Right cardiac atrium (tissue), 1 donor: ENCODE measurements around a stretch of chr13.

- PRO-cap, result bidirectional peak, plus-strand start at chr13:80339998, minus-strand start at chr13:80339967
Observed at GRCh38 chr13:80339826-80340501, 962 bp downstream of the SPRY2 start.

GRCh38 chr13:80341225-80342138 lies 556 bp upstream of the SPRY2 start:
- PRO-cap, result bidirectional peak, plus-strand start at chr13:80341478, minus-strand start at chr13:80341308

DNA sequence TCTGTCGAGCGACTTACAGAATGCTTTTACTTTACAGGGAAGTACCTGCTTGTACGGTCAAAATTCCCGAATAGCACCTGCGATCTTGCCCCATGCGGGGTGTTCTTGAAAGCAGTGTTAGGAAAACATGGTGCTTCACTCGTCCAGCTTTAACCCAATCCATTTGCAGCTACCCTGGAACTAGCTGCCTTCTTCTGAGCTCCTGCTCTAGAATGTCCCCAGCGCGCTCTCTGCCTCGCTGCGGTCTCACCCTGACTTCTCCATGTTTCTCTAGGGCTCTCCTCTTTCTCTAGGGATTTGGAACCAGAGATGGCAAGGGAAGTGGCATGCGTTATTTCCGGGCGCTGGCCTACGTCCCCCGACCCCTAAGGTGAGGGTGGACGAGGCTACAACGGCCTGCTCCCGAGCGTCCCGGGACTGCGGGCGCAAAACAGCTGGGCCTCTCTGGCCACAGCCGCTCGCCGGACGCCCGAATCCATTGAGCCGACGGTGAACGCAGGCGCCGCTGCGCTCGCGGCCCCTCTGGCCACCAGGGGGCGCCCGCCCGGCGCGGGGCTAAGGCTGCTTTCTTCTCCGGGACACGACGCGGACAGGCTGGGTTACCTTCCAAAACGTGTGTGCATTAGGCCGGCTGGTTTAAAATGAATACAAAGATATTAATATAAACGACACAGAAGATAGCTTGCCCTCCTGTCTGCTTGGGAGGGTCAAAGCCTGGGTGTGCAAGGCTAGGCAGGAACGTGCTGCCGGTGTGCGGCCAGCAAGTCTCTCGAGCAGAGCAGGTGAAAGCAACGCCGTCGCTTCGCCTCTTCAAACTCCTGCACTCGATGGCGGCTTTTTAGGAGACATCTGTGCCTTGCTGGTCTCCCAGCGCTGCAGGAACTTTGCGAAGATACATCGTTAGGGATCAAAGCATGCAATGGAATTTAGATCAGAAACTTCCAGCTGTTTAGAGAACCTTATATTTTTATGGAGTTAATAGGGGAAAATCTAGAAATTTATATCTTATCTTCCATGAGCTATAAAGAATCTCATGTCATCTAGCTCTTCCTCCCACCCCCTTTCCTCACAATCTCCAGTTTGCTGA lies 1.9 kb upstream of the SPRY2 start:
- PRO-cap, result bidirectional peak, plus-strand start at position 558 of the sequence, minus-strand start at position 480 of the sequence

GRCh38 chr13:80458516-80459047 lies 117.7 kb upstream of the SPRY2 start:
- PRO-cap, result no peak

DNA sequence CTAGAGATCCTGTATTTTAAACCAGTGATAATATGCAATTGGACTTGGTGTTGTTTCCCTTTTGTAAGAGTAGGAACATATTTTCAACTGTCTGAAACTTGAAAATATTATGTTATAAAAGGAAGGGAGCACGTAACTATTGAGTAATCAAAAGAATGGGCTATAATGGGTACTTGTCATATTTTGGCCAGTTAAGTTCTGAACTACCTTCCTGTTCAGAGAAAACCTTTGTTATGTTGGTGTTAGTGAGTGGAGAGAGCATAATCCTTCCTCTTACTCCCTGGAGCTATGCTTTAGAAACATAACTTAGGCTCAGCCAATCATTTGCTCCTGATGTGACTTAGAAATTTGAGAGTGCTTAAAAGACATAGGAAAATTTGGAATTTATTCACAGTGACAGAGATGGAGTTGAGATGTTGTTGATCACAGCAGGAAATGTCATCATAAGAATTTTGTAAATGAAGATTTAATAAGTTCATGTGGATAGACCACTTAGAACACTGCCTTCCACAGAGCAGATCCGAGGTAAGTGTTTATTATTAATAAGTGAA lies 482.6 kb upstream of the SPRY2 start:
- PRO-cap, result no peak

DNA sequence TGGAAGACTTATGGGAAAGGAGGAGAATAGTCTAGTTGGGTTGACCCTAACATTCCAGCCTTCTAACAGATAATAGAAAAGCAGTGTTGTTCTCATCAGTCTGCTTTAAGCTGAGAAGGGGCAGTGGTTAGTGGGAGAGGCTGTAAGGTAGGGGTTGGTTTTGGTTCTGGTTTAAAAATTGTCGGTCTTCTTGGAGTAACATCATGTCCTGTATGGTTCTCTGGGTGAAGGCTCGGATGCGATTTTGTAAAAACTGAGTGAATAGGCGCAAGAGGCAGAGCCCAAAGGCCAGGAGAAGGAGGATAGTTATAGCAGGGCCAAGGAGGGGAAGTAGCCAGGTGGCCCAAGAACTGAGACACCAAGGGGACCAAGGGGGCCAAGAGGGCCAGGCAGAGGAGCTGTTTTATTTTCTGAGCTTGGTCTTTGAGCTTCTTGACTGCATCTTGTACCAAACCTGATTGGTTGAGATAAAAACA lies 913.5 kb upstream of the SLITRK5 start:
- PRO-cap, result no peak

- PRO-cap, result no peak
Observed at GRCh38 chr13:87333746-87334167, 337.4 kb upstream of the SLITRK5 start.

- PRO-cap, result no peak
Observed at GRCh38 chr13:87677220-87678197, 6.3 kb downstream of the SLITRK5 start.

GRCh38 chr13:91351514-91352499 lies 46.6 kb upstream of the GPC5 start:
- PRO-cap, result no peak

GRCh38 chr13:91354327-91355503 lies 43.7 kb upstream of the GPC5 start:
- PRO-cap, result no peak

DNA sequence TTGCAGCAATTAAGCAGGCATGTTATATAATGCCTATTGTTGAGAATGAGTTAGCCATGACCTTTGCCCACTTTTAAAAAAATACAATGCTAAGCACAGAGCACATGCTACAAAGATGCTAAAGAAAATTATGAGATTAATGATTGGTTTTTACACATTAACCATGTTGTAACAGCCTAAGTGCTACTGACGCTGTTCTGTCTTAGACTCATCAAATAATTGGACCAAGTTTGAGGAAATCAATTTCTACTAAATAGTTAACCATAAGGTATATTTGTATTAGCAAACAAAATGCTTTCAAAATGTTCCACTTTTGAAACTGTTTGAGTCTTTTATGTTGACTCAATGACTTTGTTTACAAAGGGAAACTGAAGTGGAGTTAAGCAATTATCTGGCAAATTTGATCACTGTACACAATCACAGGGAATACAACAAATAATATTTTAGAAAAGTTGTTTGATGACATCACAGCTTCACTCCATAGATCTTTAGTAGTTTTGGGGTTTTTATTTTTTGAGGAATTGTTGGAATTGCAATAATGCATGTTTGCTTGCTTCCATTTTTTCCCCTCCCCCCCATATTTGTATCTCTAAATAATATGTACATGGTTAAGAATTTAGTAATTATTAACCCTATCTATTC lies 36.5 kb upstream of the GPC5 start:
- PRO-cap, result no peak

DNA sequence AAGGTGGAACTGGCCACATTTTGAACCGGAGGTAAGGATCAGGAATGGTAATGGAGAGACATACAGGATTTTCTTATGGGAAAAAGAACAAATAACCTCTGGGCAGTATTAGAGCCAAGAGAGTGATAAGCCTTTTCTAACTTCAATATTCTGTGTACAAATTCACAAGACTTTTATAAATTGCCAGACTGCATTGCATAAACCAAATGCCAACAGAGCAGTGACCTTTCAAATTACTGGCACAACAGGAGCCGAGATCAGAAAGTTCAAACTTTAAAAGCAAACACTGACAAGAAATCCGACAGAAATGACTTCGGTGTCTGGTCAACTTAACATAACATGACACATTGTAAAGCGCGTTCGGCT lies 737.1 kb downstream of the GPC5 start:
- PRO-cap, result no peak

GRCh38 chr13:92379336-92380002 lies 847.1 kb upstream of the GPC6 start:
- PRO-cap, result no peak

- PRO-cap, result bidirectional peak, plus-strand start at chr13:93227331, minus-strand start at chr13:93227269
Observed at GRCh38 chr13:93227177-93227761, 662 bp downstream of the GPC6 start.

GRCh38 chr13:93231907-93232128 lies 5.2 kb downstream of the GPC6 start:
- PRO-cap, result no peak

GRCh38 chr13:93454628-93455475 lies 228.2 kb downstream of the GPC6 start:
- PRO-cap, result no peak

DNA sequence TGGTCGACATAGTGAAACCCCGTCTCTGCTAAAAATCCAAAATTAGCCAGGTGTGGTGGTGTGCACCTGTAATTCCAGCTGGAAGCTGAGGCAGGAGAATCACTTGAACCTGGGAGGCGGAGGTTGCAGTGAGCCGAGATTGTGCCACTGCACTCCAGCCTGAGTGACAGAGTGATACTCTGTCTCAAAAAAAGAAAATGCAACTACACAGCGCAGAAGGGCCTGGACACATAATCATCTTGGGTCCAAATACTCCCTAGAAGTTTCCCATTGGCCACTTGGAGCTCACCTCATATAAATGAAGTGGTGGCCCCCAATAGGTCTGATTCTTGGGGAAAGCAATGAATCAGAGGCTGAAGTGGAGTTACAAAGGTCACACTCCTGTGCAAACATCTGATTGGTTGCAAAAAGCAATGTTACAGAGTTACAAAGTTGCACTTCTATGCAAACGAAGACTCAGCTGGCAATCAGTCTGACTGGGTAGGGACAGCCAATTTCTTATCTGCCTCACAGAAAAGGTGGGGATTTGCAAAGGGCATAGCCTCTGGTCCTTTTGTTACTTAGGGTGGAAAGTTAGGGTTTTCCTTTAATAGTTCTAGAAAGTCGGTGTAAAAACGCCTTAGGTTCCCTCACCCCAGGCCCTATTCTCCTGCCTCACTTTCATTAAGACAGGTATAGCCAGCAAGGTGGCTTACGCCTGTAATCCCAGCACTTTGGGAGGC lies 1.8 kb upstream of the GPR180 start:
- PRO-cap, result no peak

- PRO-cap, result no peak
Observed at GRCh38 chr13:94683542-94683813, 28.9 kb downstream of the SOX21 start.

DNA sequence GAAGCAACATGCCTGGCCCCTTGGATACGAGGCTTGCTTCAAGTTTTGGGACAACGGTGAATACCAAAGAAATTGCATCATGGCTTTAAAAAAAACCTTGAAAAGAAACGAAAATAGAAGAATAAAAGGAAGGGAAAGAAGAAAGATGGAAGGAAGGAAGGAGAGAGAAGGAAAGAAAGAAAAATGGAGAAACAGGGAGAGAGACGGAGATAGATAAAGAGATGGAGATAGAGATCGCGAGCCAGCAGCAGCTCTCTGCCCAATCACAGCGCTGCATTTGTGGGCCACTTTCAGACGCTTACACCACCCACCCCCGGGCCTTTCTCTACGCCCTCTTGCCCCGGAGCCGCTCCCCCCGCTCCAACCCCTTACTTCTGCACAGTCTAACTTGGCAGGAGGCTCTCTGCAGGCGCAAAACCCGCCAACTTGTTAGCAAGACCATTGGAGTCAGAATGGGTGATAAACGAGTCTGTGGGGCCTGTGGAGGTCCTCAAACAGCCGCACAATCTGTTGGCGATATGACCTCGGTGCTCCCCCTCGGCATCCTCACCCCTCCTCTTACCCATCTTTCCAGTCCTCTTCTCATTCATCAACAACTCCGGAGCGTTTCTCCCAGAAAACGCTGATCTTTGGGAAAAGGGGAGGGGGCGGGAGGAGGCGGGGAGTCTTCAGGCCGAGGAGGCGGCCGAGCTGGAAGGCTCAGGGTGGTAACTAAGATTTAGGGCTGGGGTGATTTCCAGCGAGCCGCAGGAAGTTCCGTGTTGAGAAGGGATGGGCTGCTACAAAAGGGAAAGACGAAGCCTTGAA lies 4.4 kb downstream of the SOX21 start:
- PRO-cap, result no peak

DNA sequence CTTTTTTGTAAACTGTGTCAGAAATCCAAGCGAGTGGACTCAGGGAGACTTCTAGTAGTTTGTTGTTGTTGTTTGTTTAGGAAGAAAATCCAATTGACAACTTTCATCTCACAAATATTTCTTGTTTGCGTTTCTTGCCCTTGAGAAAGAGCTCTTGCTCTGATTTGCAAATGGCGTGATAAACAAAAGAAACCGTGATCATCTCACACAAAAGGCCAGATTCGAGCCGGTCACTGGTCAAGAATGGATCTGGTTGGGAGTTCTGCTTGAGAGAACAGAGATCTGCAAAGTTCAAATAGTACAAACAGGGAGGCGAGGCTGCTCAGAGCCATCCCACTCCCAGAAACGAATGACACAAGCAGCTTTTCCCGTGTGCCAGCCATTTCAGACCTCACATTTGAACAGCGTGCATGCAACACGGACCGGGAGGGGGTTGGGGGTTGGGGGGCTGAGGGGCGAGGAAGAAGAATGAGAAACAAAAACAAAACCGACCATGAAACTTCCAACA lies 1.9 kb downstream of the SOX21 start:
- PRO-cap, result no peak